Left colon (tissue), 1 donor: ENCODE measurements around a stretch of chr10.

DNA sequence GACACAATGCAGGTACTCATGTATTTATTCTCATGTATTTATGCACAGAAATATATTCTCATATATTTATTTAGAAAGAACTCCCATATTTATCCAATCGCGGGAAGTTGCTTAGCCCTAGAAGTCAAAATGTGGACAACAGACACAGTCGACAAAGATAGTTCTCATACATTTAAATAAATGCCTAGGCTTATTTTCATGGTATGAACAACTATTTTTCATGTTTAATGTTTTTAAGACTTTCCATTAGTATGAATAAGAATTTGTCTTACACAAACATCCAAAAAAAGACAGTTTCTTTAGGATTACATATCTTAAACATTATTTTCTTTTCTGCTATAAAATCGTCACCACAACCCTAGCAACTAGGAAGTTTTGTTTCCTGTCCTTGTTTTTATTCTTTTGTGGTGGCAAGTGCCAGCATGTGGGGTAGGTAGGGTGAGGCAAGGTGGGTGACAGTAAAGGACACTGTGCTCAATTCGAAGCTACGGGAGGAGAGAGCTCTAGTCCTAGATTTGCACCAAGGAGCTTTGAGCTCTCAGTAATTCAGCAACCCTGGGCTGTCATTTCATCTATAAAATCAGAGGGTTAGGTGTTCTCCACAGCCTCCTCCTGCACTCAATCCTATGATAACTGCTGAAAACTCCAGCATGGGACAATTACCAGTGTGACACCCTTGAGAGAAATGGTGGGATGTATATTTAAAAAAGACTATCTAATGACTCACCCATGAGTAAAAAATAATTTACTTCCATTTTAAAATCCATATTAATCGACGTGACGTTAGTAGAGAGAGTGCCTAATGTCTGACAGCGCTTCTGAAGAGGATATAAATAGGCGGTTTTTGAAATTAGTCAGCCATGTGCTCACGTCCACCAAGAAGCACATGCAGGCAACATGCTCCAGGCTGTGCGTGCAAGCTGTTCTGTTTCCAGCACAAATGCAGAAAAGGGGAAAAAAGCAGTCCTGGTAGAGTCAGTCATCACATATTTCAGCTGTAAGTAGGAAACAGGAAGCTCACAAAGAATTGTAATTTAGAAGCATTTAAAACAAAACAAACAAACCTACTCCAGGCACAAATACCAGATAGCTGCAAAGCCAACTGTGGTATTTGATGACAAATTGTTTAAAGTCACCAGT lies 187.0 kb downstream of the FAM107B start:
- PRO-cap = no peak

DNA sequence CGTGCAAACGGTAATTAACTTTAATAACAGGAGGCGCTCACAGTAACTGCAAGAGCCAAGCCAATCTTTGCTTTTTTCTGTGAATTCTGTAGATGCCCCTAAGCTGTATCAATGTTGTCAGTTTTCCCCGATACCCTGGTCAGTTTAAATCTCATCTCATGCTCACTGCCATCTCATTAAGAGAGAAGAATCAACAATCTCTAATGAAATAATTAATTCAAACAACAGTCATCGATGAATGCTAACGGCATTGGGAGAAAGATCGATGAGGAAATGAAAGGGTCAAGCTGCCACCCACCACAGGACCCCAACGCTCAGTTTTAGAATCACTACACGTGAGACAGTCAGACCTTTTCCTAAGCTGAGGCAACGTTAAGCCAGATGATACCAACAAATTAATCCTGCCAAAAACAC lies 183.3 kb downstream of the FAM107B start:
- PRO-cap = no peak

- PRO-cap = no peak
These were observed 175.6 kb downstream of the FAM107B start for GRCh38 chr10:14598890-14599730.

DNA sequence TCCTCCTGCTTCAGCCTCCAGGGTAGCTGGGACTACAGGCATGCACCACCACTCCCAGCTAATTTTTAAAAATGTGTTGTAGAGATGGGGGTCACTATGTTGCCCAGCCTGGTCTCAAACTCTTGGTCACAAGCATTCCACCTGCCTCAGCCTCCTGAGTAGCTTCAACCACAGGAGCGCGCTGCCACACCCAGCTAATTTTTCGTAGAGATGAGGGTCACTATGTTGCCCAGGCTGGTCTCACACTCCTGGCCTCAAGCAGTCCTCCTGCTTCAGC lies 174.0 kb downstream of the FAM107B start:
- PRO-cap = no peak

DNA sequence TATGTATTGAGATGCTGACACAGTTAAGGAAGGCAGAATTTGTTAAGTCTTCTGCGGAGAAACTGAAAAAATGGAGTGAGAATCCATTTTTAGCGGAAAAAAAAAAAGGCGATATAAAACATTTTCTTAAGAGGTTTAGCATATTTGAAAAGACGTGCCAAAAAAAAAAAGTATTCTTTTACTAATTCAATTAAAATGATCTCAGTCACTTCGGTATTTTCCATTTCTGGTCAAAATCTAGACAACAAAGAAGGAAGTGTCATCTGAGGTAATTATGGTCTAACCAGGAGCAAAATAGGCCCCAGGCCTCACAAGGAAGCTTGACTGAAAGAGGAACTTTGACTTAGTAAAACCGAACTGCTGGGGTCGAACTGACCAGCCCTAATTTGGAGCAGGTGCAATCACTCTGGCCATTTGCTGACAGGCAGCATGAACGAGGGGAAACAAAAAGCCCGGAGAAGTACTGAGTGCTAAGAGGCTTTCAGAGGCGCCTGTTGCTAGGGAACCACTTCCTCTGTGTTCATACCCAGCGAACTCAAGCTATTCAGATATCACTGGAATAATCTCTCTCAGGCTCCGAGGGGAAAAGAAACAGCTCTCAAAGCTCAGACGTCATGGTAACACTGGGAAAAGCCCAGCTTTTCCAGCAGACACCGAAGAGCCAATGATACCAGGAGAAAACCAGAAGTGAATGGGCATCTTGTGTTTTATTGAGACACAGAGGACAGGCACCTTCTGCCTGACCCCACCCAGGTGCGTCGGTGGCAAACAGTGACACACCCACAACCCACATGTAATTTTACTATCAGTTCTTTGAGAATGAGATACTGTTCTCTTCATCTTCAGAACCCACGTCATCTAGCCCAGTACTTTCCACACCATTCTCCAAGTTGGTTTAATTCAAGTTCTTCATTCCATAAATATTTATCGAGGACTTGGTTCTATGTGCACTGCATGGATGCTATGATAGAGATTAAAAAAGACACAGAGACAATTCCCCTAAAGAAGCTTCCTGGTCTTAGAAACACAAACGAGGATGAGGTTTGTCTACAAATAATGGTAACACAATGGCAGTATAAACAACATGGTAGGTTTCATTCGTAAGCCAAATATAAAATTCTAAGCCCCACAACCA lies 126.4 kb downstream of the FAM107B start:
- PRO-cap = no peak

- PRO-cap = no peak
These were observed 23.6 kb downstream of the FAM107B start for GRCh38 chr10:14750726-14751903.

DNA sequence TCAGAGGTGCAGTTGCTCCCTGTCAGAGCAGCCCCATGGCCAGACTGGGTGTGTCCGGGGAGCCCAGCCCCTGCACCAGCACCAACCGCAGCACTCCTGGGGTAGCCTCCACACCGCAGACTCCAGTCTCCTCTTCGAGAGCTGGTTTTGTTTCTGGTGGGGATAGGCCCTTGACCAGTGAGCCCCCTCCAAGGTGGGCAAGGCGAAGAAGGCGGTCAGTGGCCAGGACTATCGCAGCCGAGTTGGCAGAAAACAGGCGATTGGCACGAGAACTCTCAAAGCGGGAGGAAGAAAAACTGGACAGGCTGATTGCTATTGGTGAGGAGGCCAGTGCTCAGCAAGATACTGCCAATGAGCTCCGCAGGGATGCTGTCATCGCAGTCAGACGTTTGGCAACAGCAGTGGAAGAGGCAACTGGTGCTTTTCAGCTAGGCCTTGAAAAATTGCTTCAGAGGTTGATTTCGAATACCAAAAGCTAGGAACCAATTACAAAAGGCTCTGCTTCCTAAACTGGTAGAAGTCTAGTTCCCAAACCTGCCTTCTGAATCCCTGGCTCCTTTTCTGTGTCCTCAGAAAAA lies 5.4 kb downstream of the HSPA14 start:
- PRO-cap = no peak

GRCh38 chr10:15170689-15171174 lies 2.2 kb upstream of the NMT2 start:
- PRO-cap = no peak

DNA sequence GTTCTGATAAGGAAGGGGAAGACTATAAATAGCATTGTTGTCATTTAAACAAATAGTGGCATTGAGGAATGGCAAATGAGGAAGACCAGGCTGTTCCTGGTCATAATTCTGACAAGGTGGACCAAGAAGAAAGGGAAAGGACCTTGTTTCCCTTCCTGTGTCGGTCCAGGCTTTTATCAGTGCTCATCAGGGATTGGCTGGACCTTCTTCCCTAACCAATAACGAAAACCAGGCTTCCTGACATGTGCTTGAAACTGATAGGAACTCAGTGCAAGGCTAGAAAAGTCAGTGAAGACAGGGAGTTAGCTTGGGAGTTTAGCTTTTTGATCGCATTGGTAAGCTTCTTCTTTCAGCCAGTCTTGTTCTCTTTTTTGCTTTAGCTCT lies 116.1 kb downstream of the ITGA8 start:
- PRO-cap = no peak

- PRO-cap = no peak
These were observed 89.4 kb downstream of the ITGA8 start for GRCh38 chr10:15630312-15630826.

- PRO-cap = no peak
These were observed 29.8 kb downstream of the RSU1 start for GRCh38 chr10:16787271-16788042.

DNA sequence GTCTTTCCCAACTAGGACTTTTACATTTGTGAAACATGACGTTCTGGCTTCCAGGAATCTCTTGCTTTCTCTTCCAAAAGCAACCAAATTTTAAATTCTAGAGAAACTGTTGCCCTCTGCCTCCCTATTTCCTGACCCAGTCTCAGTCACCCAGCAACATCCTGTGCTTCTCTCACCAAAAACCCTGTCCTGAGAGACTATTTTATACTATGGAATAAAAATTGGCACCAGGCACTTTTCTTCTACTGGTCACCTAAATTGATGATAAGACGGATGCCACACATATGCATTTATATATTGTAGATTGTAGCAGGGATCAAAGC lies 839 bp upstream of the RSU1 start:
- PRO-cap = no peak

DNA sequence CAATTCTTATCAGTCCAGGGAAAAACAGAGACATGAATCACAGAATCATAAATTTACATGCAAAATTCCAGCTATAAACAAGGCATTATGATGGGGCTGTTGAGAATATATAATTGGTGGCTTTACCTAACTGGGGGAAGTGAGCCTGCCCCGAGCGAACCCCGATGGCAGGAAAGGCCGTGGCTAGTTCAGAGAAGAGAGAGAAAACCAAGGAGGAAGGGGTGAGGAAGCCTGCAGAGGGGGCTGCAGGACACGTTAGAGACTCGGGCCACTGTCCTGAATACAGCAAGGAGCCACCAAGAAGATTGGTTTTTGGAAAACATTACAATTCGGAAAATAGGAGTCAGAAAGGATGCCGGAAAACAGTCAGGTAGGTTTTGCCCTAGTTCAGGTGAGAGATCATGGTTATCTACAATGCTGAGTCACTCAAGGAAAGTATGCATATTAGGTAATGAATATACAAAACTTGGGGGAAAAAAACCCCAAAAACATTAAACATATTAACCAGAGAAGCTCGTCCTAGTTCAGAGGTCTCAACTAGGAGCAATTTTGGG lies 74.1 kb upstream of the RSU1 start:
- PRO-cap = no peak

DNA sequence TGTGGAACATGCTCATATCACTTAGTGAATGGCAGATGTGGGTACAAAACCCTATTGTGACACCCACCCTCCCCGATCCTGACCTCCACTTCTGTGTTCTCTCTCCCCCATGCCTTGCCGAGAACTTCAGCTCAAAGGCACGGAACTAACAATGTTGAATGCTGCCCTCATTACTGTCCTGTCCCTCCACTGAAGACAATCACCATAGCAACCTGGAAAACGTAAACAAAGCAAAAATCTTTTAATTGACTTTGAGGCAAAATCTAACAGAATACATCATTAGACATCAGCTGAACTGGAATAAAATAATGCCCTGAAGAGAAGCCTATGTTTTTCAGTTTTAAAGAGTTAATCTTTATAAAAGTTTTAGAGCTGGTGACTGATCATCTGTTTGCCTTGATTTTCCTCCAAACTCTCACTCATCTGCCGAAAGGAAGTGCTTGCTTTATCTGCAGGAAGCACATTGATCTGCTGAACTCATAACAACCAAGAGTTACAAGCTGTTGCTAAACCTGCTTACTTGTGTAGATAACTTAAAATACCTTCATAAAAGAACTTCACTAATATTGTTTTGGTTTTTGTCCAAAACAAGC lies 133.6 kb downstream of the CUBN start:
- PRO-cap = no peak

DNA sequence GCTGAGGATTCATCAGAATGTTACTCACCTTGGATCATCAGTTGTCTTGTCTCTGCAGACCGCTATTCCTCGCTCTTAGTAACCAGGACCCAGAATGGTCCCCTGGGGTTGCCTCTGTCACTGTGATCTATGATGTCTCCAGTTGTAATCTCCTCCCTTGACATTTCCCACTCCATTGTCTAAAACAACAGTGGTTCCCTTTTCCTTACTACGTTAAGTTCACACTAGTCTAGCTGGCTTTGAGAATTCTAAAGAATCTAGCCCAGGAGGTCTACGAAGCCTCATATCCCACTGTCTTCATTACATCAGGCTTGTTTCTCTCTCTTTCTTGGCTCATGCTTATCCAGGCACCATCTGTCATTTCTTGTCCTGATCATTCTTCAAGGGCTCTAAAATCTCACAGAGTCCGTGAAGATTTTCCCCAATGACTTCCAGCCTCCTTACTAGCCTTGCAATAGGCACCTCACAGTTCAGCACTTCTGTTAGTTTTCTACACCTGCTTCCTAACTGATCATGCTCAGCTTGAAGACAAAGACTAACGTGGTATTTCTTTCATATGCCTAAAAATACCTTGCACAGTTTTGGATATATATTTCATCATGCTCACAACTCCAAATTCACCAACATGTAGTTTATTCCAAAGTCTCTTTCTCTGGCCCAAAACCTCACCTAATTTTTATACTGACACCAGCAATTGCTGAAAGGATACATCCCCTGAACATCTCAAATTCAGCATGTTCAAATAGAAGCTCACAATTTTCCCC lies 125.7 kb downstream of the CUBN start:
- PRO-cap = no peak

DNA sequence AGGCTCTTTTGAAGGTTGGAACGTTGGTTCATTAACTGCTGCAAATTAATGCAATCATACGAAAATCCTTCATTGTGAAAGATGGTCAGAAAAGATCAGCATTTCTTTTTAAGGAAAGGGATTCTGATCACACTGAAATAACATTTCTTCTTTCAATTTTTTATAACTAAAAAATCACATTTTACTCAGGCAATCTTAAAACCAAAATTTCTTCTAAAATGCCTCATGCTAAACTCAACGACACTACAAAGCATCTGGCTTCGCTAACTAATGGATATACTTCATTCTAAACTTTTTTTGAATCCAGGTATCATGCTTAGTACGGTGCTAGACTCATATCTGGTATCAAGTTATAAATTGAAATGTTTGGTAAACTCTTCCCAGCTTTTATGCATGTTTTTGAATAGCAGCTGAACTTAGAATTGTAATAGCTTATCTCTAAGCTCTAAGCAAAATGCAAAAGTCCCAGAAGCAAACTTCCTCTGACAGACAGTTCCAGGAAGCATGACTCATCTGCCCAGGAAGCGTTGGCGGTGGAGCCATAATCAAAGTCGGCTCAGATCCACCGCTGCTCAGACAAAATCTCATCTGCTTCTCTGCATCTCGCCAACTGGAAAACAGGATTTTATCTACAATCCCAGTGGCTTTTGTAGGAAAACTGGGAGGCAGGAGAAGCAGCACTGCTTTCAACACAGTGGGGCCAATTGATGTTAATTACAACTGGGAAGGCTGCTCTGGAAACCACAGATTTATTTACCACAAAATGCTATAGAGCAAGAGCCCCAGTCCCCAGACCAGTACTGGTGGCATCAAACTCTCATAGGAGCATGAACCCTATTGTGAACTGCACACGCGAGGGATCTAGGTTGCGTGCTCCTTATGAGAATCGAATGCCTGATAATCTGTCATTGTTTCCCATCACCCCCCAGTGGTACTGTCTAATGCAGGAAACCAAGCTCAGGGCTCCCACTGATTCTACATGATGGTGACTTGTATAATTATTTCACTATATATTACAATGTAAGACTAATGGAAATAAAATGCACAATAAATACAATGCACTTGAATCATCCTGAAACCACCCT lies 100.1 kb downstream of the CUBN start:
- PRO-cap = unidirectional peak, plus-strand start at position 559 of the sequence

- PRO-cap = no peak
These were observed 1.1 kb downstream of the TRDMT1 start for GRCh38 chr10:17200391-17200782.

DNA sequence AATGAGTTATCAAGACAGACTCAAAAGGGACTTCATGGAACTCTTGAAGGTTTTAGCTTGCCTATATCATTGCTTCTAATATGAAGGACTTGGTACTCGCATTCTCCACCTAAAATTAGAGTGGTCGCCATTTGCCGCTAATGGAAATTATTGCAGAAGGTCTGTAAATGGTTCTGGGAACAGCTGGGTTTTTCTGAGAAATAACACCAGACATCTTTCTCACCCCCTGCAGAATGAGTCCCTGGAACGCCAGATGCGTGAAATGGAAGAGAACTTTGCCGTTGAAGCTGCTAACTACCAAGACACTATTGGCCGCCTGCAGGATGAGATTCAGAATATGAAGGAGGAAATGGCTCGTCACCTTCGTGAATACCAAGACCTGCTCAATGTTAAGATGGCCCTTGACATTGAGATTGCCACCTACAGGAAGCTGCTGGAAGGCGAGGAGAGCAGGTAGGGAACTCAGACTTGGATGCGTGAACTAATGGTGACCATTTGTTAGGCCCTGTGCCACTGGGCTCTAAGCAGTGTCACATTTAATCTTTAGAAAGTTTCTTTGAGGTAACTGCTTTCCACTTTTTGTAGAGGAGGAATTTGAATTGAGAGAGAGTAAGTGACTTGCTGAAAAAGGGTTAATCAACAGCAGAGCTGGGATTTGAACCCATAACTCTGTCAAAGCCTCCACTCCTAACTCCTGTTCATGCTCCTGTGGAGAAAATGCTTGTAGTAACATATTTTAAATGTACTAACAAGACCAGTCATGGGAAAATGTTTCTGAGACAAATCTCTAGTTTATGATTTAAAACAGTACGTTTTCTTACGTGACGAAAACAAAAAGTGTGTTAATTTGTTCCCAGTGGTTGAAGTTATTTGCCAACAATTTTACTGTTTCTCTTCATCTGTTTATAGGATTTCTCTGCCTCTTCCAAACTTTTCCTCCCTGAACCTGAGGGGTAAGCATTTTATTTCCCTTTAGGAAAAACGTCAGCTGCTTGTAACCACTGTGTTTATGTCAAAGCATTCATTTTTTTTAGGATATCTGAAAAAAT lies 7.2 kb downstream of the VIM start:
- PRO-cap = no peak

GRCh38 chr10:17454995-17455699 lies 752 bp upstream of the ST8SIA6 start:
- PRO-cap = no peak

- PRO-cap = no peak
These were observed 52.0 kb upstream of the ST8SIA6 start for GRCh38 chr10:17506282-17506954.